Sternocleidomastoid (tissue), 1 donor: ENCODE measurements around a stretch of chr4.

DNA sequence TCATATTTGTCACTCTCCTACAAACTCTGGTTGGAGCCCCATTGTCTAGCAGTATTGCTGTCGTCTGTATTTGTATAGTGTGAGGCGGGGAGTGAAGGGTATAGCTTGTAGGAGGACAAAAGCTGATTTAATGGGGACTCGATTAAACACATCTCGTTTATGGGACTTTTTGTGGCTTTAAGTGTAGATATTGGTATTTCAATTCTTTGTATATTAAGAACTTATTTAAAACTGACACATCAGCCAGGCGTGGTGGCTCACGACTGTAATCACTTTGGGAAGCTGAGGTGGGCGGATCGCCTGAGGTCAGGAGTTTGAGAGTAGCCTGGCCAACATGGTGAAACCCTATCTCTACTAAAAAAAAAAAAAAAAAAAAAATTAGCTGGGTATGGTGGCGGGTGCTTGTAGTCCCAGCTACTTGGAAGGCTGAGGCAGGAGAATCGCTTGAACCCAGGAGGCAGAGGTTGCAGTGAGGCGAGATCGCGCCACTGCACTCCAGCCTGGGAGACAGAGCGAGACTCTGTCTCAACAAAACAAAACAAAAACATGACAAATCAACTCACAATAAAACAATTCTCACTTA is 3.6 kb downstream of the PDLIM3 start:
- PRO-cap, result no peak

- PRO-cap, result no peak
These were observed 115.9 kb upstream of the PDLIM3 start for GRCh38 chr4:185651085-185651806.

DNA sequence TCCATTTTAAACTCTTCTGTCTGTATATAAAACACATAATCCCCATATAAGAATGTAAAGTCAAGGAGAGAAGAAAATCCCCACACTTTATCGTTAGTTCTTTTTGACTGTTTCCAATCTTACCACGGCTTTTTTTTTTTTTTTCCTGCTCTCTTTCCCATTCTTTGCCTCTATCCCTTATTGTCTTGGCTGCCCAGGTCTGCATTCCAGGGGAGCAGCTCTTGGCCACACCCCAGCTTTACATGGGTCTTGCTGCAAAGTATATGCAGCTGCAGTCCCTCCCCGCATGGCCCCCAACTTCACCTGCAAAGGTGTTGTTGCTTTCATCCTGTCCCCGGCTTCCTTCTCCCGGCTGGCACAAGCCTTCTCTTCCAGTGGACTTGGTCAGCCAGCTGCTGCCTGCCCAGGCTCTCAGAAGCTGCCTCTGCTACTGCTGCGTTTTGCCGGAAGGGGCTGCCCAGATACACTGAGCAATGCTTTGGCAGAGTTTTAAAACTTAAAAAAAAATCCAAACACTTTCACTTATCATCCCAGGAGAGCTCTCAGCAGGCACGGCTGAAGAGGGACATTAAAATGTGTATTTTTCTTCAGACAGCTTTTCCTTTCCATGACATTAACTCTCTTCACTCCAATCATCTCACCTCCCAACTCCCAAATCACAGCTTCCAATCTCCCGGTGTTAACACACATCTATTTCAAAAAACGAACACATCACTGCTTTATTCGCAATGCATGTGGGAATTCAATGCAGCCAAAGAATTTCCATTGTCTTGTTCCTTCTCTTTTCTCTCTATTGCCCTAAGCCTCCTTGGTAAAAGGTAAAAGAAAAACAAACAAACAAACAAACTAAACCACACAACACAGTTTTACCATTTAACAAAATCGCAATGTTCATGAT is 121.3 kb upstream of the PDLIM3 start:
- PRO-cap, result no peak

DNA sequence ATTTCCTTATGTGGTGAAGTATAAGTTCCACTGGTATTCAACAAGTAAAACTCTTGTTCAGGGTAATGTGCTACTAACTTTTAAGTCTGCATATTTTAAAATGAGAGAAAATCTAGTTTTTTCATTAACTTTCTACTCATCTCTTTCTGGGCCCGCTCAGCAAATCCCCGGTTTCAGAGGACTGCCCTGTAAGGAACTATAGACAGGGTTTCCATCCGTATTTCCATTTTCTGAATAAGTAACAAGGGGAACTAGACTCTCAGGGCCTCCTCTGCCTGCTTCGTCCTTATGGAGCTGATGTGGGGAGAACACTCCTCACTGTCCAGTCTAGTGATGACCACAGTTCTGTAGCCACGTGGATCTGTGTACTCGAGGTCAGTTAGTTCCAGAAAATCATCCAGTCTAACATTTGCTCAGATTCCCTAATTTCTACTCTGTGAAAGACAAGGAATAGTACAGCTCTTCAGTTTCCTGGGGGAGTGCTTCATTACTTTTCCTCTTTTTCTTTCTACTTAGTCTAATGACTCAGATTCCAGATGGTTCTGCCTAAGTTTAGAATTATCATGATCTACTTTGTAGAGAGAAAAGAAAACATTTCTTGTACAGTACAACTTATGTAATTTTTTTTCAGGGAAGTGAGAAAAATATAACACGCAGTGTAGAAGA is 82.7 kb downstream of the SORBS2 start:
- PRO-cap, result no peak

- PRO-cap, result no peak
These were observed 27.4 kb downstream of the SORBS2 start for GRCh38 chr4:185784485-185785181.

DNA sequence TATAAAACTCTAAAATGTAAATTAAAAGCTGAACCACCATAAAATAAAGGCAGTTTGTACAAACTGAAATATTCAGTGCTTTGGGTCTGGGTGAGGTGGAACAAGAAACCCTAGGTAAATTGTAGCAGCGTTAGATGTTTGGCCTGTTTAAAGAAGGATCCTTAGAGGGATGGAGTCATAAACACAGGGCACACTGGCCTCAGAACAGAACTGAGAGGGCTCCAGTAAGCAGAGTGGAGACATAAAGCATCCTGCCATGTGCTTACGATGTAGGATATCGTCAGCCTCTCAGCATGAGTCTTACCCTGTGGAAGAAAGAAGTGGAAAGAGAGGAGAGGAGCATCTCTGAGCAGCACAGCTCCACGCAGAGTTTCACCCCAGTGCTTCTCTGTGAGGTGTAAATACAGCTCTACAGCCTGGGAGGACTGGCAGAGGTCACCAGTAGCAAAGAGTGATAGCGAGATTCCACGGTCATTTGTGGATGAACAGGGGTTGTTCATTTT is 27.7 kb upstream of the SORBS2 start:
- PRO-cap, result no peak

GRCh38 chr4:185863738-185864297 is 51.8 kb upstream of the SORBS2 start:
- PRO-cap, result no peak

- PRO-cap, result bidirectional peak, plus-strand start at chr4:186104756, minus-strand start at chr4:186104593
These were observed 35.5 kb downstream of the TLR3 start for GRCh38 chr4:186104071-186105231.

DNA sequence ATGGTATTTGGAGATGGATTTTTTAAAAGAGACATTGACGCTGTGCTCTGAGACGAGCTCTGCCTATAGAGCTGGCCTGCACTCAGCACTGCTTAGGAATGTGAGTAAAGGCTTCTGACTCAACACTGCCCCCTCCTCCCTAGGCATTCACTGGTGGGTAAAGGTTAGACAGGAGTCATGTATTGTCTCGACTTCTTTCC is 58.5 kb upstream of the CYP4V2 start:
- PRO-cap, result no peak

DNA sequence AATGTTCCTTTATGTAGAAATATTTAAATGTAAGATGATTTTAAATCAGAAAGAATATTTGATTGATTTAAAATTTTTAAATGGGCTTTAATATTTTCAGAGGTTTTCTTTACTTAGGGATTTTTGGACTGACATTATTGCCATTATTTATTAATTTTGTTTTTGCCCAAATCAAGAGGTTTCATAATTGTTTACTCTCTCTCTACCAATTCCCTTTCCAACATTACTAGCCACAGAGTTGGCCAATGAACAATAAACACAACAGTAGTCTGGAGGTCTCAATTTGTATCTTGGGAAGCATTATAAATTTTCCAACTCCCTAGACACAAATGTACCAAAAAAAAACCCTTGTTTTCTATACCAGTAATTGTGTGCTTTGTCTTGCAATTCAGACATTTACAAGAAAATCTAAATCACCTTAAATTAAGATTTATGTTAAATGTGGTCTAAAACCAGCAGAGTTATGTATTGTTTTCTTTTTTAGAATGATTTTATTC is 452 bp downstream of the KLKB1 start:
- PRO-cap, result no peak

GRCh38 chr4:186228247-186228816 is 1.0 kb downstream of the KLKB1 start:
- PRO-cap, result no peak

DNA sequence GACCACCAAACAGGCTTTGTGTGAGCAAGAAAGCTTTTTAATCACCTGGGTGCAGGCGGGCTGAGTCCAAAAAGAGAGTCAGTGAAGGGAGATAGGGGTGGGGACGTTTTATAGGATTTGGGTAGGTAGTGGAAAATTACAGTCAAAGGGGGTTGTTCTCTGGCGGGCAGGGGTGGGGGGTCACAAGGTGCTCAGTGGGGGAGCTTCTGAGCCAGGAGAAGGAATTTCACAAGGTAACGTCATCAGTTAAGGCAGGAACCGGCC is 18.8 kb upstream of the F11 start:
- PRO-cap, result no peak

DNA sequence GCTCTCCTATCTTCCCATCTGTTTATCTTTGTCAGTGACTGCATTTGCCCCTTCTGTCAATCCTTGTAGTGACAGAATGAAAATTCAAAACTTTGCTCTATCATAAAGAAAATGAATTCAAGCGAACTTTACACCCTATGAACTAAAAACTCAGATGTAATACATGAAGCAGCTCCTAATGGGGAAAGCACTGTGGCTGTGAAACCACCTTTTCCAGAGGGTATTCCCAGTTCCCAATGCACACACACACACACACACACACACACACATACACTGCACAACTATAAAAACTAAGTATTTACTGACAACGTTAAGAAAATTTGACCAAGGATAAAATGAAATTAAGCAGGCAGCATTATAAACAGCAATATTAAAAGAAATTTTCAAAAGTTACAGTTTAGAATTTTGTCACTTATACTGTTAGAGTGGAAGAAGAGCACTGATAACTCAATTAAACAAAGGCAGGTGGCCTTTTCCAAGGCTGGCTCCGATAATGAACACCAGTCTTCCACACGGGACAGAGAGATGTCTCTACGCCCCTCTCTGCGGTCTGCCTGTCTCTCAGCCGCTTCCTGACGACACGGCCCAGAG is 83.1 kb upstream of the MTNR1A start:
- PRO-cap, result no peak

GRCh38 chr4:186693302-186694538 is 29.9 kb downstream of the FAT1 start:
- PRO-cap, result unidirectional peak, minus-strand start at chr4:186693563

DNA sequence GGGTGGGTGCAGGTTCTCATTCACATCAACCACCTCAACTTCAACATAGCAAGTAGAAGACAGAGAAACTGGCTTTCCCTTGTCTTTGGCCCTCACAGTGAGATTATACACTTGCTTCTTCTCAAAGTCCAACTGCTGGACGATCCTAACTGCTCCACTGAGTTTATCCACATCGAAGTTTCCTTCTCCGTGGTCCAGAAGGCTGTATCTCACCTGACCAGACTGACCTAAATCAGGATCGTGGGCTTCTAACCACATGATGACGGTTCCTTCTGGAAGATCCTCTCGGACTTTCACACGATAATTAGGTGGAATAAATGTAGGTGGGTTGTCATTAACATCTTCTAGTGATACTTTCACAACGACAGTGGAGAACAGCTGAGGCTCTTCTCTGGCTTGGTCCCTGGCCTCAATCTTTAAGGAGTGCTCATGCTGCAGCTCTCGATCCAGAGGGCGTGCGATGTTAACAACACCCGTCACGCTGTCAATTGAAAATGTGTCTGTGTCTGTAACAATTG is 16.9 kb downstream of the FAT1 start:
- PRO-cap, result no peak

DNA sequence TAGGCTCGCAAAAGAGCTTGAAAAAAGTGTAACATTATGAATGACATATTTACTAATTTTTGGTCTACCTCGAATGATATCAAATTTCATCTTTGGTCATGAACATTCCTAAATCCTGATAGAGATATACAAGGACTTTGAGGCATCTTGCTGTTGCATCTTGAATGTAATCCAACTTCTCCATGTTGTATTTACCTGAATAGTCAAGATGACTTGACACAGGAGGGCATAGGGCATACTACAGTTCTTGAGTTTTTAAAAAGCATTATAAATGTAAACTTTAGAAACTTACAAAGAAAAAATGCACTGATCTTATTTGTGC is 517.9 kb upstream of the FAT1 start:
- PRO-cap, result no peak

GRCh38 chr4:188411830-188412556 is 272.8 kb downstream of the TRIML1 start:
- PRO-cap, result no peak

- PRO-cap, result no peak
These were observed 320.8 kb downstream of the TRIML1 start for GRCh38 chr4:188459961-188460452.

GRCh38 chr4:189722012-189723079 is 218.3 kb upstream of the FRG1 start:
- PRO-cap, result no peak

DNA sequence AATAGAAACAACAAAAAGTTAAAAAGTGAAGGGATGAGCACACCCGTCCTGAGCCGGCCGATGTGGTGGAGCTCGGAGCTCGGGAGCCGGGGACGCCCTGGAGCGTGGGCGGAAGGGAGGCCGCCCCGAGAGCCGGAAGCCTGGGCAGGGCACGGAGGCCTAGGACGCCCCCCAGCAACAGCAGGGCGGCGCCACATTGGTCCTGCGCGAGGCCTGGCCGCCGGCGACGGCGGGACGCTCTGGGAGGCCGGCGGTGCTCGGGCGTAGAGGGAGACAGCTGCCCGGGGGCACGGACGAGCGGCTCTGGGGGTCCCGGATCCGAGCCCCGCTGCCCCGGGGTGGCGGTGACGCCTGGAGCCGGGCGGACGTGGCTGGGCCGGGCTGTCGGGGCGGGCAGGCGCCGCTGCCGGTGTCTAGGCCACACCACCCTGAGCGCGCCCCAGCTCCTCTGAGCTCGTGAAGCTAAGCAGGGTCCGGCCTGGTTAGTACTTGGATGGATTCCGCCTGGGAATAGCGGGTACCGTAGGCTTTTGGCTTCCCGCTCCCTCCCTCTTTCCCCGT is 12.2 kb downstream of the FRG2 start:
- PRO-cap, result no peak